Camera-type eye (tissue), 1 donor: ENCODE data around the genes GDF3, FOXJ2, CLEC4D and PHC1.

DNA sequence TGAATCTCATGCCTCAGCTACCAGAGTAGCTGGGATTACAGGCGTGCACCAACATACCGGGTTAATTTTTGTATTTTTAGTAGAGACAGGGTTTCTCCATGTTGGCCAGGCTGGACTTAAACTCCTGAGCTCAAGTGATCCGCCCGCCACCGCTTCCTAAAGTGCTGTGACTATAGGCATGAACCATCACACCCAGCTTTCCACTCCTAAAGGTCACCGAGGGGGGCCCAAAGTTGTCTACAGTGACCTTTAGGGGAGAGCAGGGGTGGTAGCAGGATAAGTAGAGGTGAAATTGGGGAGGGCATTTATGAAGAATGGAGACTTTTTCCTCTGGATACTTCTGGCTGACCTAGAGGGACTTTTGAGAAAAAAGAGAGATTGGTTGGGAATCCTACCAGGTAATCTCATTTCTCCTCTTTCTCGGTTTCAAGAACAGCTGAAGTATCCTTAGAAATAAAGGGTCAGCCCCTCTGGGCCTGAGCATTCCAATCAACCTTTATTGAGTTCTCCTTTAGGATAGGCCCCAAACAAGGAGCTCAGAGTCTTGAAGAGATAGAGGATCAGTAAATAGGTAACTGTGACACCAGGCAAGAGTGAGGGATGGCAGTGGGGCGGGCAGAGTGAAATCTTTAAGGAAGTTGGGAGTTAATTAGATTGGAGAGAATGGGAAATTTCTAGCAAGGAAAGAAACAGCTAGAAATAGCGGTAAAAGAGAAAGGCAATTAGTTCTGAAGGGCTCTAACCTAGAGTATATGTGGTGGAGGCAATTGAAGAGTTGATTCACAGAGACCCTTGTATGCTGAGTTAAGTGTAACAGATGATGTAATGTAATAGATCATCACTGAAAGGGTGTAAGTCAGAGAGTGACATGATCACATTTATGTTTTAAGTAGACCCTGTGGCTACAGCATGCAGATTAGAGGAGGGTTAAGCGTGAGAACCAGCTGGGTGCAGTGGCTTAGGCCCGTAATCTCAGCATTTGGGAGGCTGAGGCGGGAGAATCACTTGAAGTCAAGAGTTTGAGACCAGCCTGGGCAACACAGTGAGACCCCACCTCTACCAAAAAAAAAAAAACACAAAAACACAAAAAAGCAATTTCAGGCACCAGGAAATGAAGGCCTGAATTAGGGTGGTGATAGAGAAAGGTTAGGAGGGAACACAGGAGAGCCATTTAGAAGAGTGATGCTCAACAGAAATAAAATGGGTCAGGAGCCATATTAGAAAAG, 3.3 kb downstream of the RBP5 start:
- RAMPAGE, long total RNA = no peak

DNA sequence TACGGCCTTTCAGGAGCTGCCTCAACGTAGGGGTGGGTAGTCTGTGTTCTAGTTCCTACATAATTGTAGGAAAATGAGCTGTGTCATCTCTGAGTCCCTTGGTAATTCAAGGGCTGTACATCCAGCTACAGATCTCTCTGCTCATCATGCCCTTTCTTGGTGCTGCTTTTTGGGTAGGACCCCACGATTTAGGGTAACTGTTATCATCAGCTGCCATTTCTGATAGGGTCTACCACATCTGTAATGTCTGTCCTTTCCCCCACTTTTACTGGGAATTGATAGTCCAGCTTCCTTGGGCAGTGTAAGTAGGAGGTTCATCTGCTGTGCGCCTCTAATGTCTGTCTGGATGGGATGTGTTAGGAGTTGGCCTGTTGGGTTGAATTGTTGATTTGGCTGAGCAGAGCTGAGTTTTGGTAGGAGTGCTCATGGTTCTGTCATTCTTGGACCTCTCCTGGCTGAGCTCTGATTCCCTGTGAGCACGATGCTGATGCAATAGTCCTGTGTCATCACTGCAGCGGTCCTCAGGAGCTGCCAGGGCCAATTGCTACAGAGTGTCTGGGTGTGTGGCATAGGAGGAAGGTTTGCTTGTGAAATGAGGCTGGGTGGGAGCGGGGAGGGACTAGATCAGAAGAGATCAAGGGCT, 21.0 kb downstream of the PEX5 start:
- RAMPAGE, long total RNA = no peak

- RAMPAGE, long total RNA = no peak
Measured at GRCh38 chr12:7489958-7490366, 13.6 kb downstream of the CD163 start.

- RAMPAGE, long total RNA = no peak
Measured at GRCh38 chr12:7501047-7501632, 2.4 kb downstream of the CD163 start.

DNA sequence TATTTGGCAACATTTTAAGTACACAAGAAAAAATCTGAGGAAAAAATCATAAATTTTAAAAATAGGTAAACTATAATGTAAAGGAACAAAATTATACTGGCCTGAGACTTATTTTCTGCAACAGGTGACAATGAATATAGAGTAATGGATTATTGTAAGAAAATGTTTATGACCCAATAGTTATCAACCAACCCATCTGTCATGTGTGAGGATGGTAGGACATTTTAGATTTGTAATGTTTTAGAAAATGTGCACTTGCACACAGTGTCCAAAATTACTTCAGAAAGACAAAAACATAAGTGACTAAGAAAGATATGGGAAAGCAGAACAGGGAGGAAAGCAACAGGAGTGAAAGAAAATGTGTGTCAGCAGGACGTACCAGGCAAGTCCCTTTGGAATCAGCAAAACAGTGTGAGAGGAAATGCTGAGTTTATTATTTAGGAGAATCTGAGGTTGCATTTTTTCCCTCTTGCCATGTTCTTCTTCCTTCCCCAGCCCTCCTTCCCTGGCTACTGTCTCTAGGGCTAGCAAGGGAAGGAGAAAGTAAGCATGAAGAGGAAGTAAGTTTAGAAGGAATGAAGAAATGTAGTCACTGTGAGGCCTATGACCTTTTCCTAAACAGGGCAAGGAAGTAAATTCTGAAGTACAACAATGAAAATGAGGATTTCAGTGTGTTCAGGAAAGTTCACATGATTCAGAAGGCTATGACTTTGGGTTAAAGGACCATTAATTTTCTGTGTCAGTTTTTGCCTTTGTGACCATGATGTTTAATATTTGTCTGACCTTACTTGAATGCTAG, 67.7 kb upstream of the CD163 start:
- RAMPAGE, long total RNA = no peak

- RAMPAGE, long total RNA = no peak
Measured at GRCh38 chr12:7638524-7639072, 27.1 kb downstream of the APOBEC1 start.

DNA sequence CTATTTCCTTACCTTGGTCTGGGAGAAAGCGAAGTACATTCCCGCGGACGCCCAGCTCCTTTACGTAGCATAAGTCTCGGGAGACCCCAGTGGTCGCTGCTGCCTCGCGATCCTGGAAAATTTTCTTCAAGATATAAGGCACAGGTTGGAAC, 250 bp downstream of the GDF3 start:
- RAMPAGE, long total RNA = no peak

GRCh38 chr12:7695601-7696007, at the start of gene GDF3:
GDF3 (minus strand) TSS chr12:7695775.
- RAMPAGE, long total RNA = no peak

DNA sequence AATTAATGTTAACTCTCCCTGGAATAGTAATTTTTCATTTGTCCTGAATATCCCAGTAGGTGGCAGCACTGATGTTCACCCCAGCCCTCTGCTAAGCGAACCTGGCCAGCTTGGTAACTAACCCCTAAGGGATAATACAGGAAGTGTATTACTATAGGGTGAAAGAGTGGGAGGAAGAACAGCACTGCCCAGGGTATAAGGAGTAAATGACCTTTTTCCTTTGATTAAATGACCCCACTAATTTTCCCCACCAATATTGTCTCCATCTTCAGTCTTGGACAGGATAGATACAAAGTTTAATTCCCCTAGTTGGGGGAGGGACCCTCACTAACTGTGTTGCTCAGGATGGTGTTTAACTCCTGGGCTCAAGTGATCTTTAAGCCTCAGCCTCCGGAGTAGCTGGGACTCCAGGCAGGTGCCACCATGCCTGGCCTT, 40.5 kb downstream of the SLC2A14 start:
- RAMPAGE, long total RNA = no peak

DNA sequence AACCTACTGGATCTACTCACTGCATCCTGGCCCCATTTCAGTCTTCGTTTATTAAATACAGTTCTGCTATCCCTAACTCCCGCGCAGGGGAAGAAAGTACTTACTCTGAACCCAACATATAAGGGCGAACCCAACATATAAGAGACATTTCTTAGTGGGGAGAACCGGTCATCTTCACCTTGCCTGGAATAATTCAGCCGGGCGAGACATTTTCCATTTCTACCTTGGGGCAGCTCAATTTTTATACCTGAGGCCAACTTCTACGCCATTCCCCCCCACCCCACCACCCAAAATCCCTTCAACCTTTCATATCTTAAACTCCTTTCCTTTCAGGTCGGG, 1.6 kb downstream of the SLC2A3 start:
- RAMPAGE, long total RNA = no peak

DNA sequence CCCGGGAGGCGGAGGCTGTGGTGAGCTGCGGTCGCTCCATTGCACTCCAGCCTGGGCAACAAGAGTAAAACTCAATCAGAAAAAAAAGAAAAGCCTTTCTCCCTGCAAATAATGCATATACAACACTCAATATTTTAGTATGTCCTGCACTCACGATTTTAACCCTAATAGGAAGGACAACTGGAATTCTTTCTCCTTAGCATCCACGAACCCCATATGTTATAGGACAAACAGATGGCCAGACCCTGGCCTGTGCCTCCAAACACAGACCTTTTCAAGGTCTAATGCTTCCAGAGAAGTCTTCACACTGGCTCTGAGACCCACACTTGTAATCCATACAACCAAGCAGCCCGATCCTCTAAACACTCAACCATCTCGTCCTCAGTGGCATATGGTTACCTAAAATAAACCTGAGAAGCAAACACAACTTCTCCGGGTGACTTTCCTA, 589 bp downstream of the SLC2A3 start:
- RAMPAGE, long total RNA = no peak

DNA sequence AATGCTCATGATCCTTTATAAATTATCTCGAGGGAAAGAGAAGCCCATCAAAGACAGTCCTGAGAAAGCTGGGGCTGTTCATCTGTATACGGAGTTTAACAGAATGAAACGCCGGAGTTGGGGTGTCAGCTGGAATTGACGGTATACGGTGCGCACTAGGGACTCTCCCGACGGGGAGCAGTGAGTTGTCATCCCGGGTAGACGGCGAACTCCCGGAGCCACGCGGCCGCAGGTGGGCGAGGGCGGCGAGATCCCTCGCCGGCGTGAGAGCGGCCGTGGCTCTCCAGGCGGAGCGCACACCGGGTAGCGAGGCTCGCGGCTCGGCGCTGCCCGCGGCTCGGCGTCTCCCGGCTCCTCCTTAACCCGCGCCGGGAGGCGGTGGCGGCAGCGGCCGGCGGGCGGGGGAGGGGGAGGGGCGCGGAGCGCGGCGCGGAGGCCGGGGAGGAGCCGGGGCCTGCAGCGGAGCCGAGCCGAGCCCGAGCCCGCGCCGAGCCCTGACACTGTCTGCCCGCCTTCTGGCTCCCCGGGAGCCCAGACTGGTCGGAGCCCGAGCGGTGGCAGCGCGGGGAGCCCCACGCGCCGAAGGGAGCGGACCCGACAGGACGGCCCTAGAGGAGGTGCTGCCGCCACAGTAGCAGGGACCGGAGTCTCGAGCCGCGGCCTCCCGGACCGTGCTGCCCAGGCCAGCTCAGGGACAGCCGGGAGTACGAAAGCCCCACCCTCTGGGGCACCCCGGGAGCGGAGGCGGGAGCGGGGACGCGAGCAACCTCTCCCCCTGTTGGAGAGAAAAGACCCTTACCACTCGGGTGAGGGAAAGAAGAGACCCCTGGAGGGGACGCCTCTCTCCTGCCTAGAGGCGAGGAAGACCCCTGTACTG, at the start of gene FOXJ2:
FOXJ2 (plus strand) TSS at position 457 of the 877 bp plus-strand sequence.
- RAMPAGE, long total RNA = no peak

DNA sequence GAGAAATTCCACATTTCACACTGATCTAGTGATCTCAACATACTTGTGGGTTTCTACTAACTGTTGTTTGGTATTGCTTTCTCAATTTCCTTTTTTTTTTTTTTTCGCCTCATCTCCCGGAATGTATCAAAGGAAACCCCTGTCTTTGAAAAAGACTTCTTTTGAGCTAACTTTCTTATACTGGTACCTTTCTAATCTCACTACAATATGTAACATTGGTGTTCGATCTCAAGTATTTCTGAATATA, at the start of gene CLEC4D:
CLEC4D (plus strand) TSS at position 107 of the 247 bp plus-strand sequence.
- RAMPAGE, long total RNA = no peak

GRCh38 chr12:8698447-8698937, 701 bp downstream of the RIMKLB start:
- RAMPAGE, long total RNA = no peak

GRCh38 chr12:8779109-8779779, 43.2 kb upstream of the A2ML1 start:
- RAMPAGE, long total RNA = no peak

DNA sequence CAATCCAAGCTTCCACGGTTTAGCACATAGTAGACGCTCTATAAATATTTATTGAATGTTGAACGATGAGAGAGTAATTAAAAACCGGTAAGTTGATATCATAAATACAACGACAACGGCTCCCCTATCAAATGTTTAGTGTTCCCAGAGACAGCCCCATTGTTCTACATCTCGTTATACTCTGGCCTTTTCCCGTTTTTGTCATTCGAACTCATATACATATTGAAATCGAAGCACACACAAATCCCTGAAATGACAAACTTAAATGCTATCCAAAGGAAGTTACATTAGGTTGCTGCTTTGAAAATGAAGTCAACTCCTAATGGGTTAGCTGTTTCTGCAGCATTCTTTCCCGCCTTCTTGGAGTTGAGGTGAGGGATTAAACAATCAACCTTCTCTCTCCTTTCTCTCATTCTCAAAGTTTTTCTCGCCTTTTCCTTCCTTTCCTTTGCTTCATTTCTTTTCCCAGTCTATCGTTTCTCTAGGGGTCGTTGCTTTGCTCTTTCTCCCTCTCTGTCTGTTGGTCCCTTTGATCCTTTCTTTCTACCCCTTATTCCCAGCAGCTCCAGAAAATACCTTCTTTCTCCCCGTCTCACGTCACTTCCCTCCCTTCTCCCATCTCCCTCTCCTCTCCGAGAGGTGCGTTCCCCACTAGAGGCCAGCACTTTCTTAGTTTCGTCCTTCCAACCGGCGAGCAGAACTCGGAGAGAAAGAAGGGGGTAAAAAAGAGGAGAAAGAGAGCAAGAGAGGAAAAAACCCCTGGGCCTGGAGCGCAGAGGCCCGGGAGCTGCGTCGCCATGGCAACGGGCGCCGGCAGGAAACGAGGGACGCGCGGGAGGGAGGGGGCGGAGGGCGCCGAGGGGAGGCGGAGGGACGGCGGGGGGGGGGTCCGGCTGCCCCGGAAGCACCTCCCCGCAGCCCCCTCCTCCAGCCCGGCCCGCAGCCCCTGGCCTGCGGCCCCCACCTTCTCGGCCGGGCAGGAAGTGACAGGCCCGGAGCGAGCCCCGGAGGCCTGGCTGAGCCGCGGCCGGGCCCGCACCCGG, at the start of gene PHC1:
PHC1 (plus strand) TSS at position 930 of the 1,043 bp plus-strand sequence.
- RAMPAGE, long total RNA = start-site peak on the minus strand centred at position 800 of the sequence, 6 bp wide, 6 reads

DNA sequence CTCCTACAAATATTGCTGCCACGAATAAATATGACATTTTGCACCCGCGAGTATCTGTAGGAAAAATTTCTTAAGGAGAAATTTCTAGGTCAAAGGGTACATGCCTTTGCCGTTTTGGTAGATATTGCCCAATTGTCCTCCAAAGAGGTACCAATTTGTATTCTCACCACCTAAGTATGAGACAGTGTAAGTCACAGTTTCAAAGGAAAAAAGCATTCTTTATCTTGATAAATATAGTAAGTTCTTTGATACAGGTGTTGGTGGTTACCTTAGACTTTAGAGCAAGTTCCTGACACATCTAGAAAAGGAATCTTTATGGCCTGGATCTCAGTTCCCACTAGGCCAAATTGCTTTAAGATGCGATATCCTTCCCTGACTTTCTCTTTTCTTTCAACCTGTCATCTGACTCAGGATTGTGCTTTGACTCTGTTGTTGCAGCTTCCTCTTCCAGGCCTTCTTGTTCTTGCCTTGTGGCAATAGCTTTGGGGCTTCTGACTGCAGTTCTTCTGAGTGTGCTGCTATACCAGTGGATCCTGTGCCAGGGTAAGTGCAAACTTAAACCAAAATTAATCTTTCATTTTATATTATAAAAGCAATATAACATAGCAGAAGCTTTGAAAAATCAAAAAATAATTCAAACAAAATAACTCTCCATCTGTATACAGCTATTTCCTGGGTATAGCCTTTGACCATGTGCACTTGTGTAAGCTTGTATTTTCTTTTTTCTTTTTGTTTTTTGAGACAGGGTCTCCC, 2.6 kb downstream of the KLRG1 start:
- RAMPAGE, long total RNA = no peak

- RAMPAGE, long total RNA = no peak
Measured at GRCh38 chr12:9106728-9108088, 8.5 kb downstream of the A2M start.

DNA sequence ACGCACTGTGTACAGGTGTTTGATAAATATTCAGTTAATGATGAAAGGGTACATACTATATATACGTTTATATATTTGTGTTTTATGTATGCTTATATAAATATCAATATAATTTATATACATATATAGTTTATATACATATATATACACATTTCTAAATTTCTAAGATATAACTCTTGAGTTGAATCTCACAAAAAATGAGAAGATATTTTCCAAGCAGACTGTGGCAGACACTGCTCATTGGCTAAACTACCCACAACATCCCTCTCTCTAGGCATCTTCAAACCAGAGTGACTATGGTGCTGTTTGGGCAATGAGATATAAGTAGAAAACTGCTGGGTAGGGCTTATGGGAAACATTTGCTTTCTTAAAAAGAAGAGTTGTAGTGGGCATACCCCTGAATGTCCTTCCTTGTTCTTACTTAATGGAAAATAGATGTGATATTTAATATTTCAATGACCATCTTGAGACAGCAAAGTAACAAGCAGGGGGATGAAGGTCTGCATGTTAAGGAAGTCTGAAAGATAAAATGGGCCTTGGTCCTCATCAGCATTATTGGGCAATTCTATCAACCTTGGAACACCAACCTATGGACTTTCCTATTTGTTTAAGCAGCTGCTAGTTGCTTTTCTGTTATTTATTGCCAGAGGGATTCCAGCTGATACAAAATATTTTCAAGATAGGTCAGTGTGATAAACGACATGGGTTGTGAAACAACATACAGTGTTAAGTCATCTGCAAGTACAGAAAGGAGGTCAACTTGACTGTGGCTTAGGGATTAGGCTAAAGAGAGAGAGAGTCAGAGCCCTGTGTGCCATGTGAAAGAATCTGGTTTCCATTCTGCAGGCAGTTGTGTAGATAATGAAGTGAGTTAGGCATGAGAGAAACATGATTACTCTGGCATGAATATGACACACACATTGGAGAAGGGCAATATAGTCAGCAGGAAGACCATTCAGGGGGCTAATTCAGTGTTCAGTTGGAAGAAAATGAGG, 16.2 kb upstream of the A2M start:
- RAMPAGE, long total RNA = no peak

GRCh38 chr12:9167382-9167677, 40.9 kb downstream of the PZP start:
- RAMPAGE, long total RNA = no peak